Karpas-422 (cell line): ENCODE measurements around a stretch of chr6.

DNA sequence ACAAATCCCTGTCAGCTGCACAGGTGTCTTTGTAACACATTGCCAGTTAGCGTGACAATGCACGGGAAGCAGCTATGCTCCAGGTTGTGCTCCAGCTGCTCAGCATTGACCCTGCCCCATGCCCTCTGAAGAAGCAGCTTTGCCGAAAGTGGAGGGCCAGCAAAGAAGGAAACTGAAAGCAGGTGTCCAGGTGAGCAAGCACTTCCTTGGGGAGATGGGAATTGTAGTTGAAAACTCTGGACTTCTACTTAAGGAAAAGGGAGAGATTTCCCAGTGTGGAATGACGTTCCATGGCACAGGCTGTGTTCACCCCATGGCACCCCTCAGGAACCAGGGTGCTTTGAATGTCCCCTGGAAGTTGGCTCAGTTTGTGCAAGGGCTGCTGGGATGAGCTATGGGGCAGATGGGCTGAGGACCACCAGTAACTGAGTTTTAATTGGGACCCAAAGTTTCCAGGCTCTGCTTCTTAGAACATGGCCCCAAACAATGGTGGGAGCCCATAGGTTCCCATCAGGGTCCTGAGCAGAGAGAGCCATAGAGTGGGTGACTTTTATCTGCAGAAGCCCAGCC is 125.9 kb downstream of the TTLL2 start:
- PRO-cap: no peak
- RAMPAGE, long total RNA: no peak

- PRO-cap: no peak
- RAMPAGE, long total RNA: no peak
Measured at GRCh38 chr6:167491696-167492052, 166.8 kb downstream of the TTLL2 start.

DNA sequence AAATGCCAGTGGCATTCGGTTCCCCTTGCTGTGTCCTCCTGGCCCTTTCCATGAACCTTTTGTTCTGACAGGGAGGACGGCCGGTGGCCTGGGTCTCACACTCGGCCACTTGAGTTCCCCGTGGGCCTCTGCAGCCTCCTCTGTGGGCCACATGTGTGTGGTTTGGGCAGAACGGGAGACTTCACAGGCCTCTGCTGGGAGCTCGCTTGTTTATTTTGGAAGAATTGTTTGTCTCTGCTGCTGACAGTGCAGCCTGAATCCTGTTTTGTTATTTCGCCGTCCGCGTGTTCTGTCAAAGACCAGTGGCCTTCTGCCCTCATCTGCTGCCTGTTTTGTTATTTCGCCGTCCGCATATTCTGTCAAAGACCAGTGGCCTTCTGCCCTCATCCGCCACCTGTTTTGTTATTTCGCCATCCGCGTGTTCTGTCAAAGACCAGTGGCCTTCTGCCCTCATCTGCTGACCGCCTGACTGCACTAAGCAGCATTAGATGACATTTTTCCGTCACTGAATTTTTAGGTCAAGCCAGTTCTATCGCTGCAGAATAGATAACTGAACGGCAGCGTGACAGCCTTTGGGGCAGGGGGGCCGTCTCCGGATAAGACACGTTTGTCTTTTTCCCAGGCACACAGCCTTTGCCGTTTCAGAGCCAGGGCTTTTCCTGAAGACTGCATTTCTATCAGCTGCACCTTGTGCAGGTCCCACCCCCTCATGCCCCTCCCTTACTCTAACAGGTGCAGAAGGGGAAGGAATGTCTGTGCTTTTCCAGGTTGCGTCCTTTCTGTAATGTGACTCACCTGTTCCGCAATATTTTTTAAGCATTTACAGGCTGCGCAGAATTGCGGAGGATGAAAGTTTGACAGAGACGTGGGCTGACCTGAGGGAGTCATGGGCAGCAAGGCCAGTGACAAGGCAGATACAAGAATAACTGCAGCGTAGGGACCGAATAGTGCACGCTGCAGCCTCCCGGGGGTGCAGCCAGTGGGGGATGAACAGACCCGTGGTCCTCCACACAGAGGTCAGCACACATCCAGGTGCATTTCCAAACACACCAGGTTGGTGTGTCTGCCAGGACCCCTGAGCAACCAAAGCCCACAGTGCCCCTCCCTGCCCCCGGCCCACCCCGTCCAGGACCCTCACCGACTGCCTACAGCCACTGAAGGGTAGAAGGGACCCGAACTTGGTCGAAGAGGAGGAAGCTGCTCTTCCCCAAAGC is 158.4 kb upstream of the AFDN start:
- PRO-cap: no peak
- RAMPAGE, long total RNA: no peak

DNA sequence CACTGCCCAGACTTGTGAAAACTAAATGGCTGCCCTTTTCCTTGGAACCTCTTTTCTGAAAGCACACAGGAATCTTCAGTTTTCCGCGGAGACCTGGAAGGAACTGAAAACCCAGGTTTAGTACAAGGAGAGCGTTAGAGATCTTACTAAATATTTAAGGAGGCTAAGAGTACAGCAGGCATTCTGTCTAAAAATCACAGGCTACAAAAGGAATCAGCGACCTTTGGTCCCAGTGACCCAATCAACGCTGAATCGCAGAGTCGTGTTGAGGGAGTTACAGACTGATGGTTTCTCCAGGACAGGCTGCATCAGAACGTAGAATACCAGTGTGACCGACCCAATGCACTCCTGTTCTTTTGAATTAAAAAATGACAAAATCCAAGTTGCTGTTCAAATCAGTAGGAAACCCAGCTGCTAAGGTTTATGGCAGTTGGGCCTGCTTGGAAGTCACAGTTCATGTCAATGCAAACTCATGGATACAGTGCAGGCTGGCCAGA is 155.9 kb upstream of the AFDN start:
- PRO-cap: no peak
- RAMPAGE, long total RNA: no peak

GRCh38 chr6:167733527-167734636 is 92.8 kb upstream of the AFDN start:
- PRO-cap: no peak
- RAMPAGE, long total RNA: no peak

DNA sequence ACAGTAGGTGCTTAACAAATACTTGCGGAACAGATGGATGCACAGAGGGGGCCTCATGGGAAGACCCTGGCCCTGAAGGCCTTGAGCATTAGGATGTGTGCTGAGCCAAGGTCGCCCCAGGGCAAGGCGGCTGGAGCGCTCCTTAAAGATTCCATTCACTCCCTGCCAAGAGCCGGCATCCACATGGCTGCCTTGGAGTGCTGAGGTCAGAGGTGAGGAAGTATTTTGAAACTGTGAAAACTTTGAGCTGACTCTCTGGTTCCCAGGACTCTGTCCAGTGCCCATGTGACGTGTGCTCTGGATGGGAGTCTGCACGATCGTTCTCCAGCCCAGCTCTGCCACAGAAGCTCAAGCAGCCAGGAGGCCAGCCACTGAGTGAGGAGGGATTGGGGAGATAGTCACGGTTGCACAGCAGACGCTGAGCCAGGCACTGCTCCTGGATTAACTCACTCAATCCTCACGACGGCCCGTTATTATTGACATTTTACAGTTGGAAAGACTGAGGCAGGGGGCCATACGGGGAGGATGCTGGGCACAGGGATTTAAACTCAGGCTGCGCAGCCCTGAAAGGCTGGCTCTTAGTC is 65.5 kb upstream of the AFDN start:
- PRO-cap: no peak
- RAMPAGE, long total RNA: no peak

- PRO-cap: no peak
- RAMPAGE, long total RNA: no peak
Measured at GRCh38 chr6:167764648-167765081, 62.0 kb upstream of the AFDN start.

DNA sequence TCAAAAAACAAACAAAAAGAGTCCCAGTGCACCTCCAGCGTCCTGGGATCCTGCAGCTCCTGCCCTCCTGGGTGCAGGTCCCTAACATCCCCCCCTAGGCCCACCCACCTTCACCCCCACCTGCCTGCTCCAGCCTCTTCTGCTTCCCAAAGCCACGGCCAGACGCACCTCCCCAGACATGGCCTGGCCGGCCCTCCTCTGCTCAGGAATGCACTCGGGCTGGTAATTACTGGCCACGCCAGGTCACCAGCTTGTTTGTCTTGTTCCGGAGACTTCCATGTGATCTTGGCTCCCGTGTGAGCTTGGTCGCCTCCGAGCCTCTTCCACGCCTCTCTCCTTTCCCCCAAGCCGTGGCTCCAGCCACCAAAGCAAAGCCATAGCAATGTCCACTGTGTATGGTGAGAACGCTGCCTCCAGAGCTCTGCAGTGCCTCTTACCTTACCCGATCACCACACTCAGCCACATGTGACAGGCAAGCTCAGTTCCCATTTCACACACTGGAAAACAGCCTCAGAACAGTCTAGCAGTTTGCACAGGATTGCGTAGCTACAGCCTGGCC is 48.2 kb upstream of the AFDN start:
- PRO-cap: no peak
- RAMPAGE, long total RNA: no peak

- PRO-cap: no peak
- RAMPAGE, long total RNA: no peak
Measured at GRCh38 chr6:167782556-167783035, 44.1 kb upstream of the AFDN start.

DNA sequence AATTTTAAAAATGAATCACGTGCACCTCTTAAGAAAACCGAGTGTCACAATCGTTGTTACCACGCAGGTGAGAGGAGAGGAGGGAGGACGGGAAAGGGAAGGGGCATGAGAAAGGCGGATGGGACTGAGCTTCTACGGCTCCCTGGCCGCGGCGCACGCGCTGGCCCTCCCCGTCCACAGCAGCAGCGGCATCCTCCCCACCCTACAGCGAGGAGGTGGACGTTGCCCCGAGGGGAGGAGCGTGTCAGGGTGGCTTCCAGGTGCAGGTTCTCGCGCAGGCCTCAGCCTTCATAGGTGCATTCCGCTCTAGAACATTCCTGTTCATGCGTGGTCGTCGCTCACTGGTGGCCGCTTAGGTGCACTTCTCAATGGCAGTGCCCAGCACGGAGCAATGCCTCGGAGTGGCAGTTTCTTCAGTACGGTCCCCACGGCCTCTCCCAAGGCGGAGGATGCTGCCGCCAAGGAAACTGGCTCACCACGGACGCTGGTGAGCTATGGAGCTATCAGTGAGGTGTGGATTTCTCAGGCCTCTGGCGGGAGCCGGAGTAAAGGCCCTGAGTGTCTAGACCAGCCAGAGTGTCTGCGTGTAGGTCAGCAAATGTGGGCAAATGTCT is 29.6 kb upstream of the AFDN start:
- PRO-cap: no peak
- RAMPAGE, long total RNA: no peak

- PRO-cap: no peak
- RAMPAGE, long total RNA: no peak
Measured at GRCh38 chr6:167849726-167850487, 23.2 kb downstream of the AFDN start.

DNA sequence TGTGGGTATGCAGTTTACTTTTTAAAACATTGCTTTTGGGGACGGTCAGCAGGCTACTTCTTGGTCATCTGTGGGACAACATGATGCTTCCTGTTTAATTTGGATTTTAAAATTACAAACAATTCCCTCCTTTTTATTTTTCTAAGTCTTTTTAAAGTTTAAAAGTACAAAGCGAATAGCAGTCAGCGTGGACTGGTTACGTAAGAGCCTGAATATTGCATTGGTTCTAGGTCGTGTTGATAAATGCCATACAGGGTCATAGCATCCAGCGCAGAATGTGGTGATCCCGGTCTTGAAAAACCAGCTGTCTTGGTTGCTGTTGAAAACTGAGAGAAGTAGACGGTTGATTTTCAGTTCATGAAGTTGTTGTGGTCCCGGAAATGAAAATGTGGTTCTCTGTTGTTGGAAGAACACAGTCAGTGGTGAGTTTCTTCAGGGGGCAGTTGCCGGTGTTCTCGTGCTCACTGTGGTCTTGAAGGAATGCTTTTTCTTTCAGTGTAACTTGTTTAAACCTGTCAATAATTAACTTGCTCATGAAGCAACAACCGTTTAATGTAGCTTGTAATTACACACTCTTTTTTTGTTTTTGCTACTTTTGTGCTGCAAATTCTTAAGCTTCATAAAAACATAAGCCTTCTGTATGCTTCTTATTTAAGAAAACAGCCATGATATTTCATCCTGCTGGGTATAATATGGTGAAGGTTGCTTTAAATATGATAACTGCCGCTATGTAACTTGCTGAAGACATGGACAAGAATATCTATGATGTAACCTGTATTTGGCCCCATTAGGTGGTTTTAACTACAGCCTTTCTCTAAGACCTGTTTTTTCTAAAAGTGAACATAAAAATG is 64.9 kb upstream of the KIF25 start:
- PRO-cap: no peak
- RAMPAGE, long total RNA: no peak

DNA sequence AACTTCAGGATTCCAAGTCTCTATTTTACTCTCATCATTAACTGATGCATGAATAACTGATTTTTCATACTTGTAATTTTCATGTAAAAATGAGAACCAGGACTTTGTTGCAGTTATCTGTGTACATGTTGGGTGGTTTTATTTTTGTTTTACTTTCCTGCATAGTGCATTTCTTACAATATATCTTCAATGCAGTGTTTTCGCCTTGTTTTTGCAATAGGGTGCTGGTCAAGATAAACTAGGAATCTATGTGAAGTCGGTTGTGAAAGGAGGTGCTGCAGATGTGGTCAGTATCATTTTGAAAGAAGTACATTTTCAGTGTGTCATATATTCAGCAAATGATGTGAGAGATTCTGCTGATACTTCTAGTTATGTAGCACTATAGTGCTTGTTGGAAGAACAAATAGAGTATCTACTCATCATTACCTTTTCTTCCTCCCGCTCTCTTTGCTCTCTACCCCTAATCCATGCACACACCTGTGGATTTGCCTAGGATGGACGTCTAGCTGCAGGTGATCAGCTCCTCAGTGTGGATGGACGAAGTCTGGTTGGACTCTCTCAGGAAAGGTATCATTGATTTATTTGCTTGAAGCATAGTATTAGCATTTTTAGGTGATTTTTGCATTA is 54.4 kb upstream of the KIF25 start:
- PRO-cap: no peak
- RAMPAGE, long total RNA: no peak

GRCh38 chr6:168041688-168042212 is 37.3 kb downstream of the FRMD1 start:
- PRO-cap: no peak
- RAMPAGE, long total RNA: no peak

- PRO-cap: no peak
- RAMPAGE, long total RNA: no peak
Measured at GRCh38 chr6:168264462-168265308, 54.9 kb downstream of the DACT2 start.

- PRO-cap: no peak
- RAMPAGE, long total RNA: no peak
Measured at GRCh38 chr6:168318278-168318561, 1.4 kb downstream of the DACT2 start.

GRCh38 chr6:168384386-168385065 is 56.5 kb upstream of the SMOC2 start:
- PRO-cap: no peak
- RAMPAGE, long total RNA: no peak

- PRO-cap: no peak
- RAMPAGE, long total RNA: no peak
Measured at GRCh38 chr6:168418125-168418479, 22.9 kb upstream of the SMOC2 start.

DNA sequence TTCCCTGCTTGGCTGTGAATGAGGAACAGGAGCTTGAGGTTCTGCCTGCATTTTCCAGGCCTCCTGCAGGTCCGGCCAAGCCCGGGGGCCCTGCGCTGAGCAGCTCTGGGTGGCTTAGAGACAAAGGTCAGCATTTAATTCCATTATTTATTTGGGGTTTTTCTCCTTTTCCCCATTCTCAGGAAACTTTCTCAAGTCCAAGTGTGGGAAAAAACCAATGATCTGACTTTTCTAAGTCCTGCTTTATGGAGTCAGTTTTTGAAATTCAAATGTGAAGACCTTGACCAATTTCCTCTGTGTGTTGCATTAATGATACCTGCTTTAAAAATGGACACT is 343.7 kb downstream of the SMOC2 start:
- PRO-cap: no peak
- RAMPAGE, long total RNA: no peak

- PRO-cap: no peak
- RAMPAGE, long total RNA: no peak
Measured at GRCh38 chr6:168887010-168887389, 366.6 kb downstream of the THBS2 start.